Placental epithelial cell (primary cell): ENCODE measurements around the genes APBB2, PHOX2B, BEND4 and GUF1.

- CAGE, long polyA plus RNA = no peak
Measured at GRCh38 chr4:40510942-40511552, 118.6 kb downstream of the RBM47 start.

- CAGE, long polyA plus RNA = no peak
Measured at GRCh38 chr4:40603463-40604099, 26.1 kb downstream of the RBM47 start.

DNA sequence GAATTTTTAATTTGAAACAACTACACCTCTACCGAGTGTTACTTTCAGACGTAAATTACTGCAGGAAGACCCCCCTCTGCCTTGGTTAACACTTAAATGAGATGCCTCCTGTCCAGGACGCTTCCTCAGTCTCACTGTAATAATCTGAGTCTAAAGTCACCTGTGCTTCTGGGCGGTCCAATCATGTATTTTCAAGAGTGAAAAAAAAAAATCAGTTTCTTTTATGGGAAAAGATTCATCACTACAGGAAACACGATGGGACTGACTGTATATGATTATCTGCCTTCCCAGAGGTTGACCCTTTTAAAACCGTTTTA, 796 bp downstream of the RBM47 start:
- CAGE, long polyA plus RNA = no peak

- CAGE, long polyA plus RNA = no peak
Measured at GRCh38 chr4:40631097-40631307, 1.3 kb upstream of the RBM47 start.

DNA sequence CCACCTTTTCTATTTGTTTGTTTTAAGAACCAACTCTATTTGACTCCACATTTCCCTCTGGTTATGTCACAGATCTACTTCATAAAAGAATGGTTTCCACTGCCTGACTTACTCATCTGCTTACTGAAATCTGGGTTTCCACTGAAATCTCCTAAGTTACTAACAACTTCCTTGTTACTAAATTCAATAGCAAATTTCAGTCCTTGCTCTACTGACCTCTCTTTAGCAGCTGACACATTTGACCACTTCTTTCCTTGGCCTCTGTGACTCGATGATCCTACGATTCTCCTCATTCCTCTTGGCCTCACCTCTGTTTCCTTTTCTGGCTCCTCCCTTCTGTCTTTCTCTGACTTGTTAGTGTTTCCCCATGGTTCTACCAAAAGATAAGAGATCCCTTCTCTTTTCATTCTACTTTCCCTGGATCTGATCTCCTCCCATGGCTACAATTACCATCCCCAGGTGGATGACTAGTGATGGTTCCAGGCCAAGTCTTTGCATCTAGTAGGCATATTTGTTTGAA, 27.8 kb upstream of the NSUN7 start:
- CAGE, long polyA plus RNA = no peak

GRCh38 chr4:40722387-40723276, 27.1 kb upstream of the NSUN7 start:
- CAGE, long polyA plus RNA = no peak

DNA sequence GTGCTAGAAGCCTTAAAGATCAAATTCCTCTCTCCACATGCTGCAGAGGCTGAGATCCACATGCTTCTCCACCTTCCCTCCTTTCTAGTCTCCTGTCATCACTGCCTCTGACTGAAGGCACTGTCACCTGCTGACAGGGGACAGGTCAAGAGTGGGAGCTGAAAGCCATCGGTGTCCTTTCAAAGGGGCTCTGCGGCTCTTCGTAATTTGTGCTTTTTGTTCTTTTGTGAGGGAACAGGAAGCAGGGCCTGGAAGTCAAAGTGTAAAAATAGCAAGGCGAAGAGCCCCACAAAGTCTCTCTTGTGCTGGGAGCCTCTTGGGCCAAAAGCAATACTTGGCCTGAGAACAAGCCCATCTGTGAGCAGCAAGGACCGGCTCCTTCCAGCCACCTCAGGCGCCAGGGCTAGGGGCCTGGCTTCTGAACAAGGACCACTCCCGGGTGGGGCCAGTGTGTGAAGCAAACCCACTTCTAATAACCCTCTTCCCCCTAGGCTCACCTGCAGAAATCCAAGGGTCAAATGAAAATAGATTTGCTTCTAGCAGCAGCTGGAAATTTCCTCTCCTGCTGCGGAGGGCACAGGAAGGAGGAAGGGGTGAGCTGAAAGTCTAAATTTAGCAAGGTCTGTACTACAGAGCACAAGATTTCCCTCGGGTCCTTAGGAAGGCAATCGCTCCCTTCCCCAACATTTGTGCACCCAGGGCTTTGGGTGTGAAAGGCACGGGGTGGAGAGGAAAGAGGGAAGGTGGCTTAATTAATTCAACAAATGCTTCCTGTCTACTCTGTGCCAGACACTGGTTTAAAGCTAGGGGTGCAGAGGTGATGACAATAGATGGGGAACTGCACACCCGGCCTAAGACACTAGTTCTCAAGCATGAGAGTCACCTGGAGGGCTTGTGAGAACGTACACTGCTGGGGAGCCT, 204.2 kb downstream of the NSUN7 start:
- CAGE, long polyA plus RNA = no peak

- CAGE, long polyA plus RNA = no peak
Measured at GRCh38 chr4:41144716-41145329, 69.5 kb downstream of the APBB2 start.

GRCh38 chr4:41213779-41214954, at the start of gene APBB2:
TSS of gene APBB2 (minus strand) at chr4:41214542.
- CAGE, long polyA plus RNA = no peak

- CAGE, long polyA plus RNA = no peak
Measured at GRCh38 chr4:41748591-41749572, at the start of gene PHOX2B. TSS of gene PHOX2B (minus strand) at chr4:41748725.

DNA sequence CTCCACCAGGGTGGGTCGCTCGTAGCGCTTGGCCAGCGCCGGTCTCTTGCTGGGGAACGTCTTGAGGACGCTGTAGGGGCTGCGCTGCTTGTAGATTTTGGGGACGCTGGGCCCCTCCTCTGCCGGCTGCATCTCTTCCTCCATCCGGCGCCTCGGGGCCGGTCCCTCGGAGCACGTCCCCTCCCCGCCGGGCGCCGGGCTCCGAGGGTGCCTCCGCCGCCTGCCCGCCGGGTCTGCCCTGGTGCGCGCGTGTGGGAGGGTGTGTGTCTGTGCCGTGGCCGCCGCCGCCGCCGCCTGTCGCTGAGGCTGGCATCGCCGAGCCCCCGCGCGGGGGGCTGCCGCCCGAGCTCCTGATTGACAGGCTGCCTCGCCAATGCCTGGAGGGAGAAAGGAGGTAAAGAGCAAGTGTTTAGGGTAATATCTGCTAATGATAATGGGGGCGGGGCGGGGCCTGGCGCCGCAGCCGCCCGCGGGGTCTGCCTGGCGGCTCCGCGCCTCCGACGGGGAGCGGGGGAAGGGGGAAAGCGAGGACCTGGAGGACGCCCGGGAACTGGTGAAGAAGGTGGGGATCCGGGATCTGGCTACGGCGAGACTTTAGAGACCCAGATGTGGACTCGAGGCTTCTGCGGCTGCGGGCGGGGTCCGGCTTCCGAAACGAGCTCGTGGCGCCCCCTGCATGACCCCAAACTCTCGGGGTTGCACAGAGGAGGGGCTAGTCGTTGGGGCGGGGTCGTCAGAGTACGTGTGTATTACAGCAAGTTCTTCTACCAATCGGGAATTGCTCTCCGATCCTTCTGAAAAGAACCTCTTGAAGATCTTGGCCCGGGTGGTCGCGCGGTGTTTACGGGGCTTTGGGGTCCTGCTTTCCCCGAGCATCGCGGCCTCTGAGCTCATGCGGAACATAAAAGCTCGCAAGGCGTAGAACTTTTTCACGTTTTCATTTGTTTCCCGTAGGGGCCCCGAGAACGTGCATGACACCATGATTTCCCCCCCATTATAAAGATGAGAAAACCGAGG, at the start of gene BEND4:
Gene BEND4, minus strand, starts transcription at position 656 of the 1,017 bp plus-strand sequence.
- CAGE, long polyA plus RNA = no peak

GRCh38 chr4:42431944-42432593, 34.8 kb downstream of the SHISA3 start:
- CAGE, long polyA plus RNA = no peak

DNA sequence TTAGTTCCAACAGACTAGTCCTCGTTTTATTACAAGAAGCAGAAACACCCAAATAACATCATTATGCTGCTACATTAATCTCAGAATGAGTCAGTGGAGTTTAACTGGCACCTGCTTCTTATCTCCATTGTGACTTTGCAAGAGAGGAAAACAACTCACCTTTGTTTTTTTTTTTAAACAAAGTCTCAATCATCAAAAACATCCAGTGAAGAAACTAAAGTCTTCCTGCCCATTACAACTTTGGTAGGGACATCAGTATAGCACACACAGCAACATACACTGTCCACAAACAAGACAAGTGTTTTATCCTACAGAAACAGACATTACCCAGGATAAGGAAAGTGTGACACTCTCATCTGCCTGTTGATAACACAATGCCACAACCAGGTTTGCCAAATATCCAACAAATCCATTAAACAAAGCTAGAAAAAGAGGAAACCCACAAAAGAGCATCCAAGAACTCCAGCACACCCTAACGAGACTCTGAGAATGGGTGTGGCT, 15.0 kb downstream of the ATP8A1 start:
- CAGE, long polyA plus RNA = no peak

GRCh38 chr4:43763150-43763554, 685.5 kb downstream of the KCTD8 start:
- CAGE, long polyA plus RNA = no peak

- CAGE, long polyA plus RNA = no peak
Measured at GRCh38 chr4:44677877-44679054, at the start of gene GUF1. TSS of gene GUF1 (plus strand) at chr4:44678420.

DNA sequence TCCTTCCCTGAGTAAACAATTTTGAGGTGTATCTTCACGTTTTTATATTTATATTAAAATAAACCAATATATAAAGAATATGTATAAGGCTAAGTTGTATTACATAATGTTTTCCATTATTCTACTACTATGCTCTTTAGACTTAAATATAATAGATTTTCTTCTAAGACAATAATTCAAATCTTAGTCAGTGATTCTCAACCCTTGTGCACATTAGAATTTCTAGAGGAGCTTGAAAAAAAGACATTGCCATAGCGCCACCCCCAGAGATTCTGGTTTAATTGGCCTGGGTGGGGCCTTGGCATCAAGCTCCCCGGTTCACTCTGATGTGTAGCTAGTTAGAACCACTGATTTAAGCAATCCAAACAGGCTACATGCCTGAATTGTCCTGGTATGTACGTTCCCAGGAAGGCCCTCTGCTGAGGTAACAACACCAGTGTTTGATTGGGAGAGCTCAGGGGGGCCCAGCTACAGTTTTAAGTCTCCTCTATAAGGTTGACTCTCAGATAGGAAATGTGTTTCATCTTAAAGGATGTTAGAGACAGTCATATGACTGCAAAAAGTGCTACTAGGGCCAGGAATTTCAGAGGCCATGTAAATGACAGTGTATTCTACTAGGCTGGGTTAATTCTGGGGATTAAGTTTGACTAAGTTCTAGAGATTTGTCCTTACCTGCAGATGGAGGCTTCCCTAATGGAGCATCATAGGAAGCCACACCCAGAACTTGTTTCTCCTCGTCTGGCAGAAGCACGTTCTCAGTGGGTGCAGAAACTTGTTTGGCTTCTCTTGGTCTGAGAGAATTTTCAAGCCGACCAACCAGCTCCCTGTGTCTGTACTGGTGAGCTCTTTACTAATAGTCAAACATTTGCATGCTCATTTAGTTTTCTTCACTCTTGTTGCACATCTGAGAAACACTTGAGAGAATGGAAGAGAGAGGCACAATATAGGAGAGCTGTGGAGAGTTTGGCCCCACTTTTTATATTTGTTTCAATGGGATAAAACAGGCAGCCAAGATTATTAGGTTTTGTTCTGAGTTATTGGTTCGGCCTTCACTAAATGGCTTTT, 1.1 kb upstream of the ATP10D start:
- CAGE, long polyA plus RNA = no peak

- CAGE, long polyA plus RNA = no peak
Measured at GRCh38 chr4:47531597-47532356, 46.7 kb downstream of the ATP10D start.

DNA sequence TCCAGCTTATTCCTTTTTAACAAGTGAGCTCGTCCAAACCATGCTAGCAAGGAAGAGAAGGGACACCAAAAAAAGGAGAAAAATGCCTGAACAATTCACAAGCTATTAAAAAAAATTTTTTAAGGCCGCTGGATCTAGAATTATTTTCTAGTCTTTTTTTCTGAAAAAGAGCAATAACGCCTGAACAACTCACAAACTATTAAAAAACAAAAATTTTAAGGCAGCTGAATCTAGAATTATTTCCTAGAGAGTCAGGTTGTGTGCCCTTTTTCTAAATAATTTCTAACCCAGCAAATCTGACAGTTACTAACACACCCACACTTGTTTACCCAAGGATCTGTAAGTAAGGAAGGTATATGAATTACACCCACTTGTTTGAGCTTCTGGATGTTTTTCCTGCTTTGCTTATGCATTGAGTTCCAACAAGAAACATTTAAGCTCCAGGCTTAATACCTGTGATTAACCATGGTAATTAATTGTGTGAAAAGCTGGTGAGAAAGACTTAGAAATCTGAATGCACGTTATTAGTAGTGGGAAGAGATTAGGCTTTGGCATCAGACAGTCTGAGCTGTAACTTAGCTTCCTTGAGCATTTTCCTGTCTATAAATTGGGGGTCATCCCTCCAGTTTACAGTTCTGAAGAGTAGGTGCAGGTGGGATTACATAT, 1.5 kb downstream of the NIPAL1 start:
- CAGE, long polyA plus RNA = no peak

- CAGE, long polyA plus RNA = no peak
Measured at GRCh38 chr4:48212263-48212508, 57.5 kb downstream of the TEC start.

DNA sequence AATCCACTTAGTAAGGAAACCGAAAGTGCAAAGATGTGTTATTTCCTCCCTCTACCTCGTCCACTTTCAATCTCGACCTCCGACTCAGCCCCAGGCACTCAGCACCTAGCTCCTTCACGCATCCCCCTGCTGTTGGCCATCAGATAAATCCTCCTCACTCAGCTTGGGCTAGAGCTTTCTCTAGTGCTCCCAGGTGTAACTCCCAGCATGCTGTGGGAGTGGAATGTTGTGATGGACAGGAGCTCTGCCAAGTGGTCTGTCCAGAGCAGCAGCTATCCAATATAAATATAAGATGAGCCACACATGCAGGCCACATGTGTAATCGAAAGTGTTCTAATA, 26.8 kb upstream of the TEC start:
- CAGE, long polyA plus RNA = no peak